ENCODE measurements around a stretch of chr12.

DNA sequence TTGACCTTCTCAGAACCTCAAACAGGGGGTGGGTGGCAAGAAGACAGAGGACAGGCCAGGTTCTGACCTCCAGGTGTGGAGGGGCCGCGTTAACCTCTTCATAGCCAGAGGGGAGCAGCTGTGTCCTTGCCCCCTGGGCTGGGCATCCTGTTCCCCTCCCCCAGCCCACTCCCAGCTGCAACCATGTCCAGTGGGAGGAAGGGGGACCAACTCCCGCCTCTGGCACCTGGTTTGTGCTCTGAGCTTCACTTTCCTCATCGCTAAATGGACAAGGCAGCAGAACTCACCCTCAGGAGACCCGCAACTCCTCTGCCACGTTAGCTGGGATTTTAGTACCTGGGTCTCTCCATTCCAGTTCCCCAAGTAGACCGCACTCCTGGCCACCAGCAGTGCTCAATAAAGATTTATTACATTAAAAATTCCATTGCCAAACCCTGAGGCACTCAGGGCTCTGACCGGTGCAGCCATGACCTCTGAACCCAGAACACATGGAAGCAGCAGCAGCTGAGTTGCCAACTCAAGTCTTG, 8.6 kb downstream of the CFAP73 start:
- PRO-cap, 3 experiments = no peak in any of the 3 experiments
- RAMPAGE, long total RNA = no peak

DNA sequence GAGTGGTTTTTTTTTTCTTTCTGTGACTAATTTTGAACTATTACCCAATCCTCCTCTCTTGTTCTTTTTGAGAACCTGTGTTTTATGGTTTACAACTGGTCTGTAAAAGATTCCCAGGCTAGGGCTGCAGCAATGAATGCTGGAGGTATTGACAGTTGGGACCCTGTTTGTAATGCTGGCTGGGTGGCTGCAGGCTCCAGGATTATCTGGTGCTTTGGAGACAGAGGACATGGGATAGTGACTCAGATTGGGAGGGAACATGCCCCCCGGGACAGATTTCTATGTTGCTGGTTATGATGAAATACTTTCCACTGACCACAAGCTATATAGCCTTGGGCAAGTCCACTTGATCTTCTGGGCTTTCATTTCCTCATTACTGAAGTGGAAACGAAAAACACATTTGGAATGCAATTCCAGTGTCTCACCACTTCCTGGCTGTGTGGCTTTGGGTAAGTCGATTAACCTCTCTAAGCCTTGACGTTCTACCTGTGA, 6.0 kb downstream of the IQCD start:
- PRO-cap, 3 experiments = no peak in any of the 3 experiments
- RAMPAGE, long total RNA = no peak

DNA sequence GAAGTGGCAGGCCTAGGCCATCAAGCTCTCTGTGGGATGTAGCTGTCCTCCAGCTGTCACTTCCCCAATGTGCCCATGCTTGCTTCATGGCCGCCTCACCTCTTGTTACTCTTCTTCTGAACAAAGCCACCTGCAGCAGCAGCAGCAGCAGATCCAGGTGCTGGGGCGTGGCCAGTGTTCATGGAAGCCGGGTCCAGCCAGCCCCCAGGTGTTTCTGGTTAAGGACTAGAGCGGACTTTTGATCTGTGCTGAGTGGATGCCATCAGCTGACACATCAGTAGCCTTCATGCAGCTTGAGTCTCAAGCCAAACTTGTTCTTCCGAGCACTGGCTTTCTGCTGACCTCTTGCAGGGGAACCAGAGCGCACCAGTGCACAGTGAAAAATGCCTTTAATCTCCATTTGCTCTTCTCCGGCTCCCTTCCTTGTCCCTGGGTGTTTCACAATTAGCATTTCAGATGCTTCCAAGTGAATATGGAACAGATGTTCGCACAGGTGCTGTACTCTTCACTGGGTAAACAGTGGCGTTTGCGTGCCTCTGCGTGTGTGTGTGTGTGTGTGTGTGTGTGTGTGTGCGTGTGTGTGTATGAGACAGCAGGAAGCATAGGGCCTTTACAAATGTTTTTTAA, 20.1 kb downstream of the TPCN1 start:
- PRO-cap, 3 experiments = no peak in any of the 3 experiments
- RAMPAGE, long total RNA = no peak

GRCh38 chr12:113288167-113289050, 46.5 kb downstream of the SLC8B1 start:
- PRO-cap, 3 experiments = no peak in any of the 3 experiments
- RAMPAGE, long total RNA = no peak

DNA sequence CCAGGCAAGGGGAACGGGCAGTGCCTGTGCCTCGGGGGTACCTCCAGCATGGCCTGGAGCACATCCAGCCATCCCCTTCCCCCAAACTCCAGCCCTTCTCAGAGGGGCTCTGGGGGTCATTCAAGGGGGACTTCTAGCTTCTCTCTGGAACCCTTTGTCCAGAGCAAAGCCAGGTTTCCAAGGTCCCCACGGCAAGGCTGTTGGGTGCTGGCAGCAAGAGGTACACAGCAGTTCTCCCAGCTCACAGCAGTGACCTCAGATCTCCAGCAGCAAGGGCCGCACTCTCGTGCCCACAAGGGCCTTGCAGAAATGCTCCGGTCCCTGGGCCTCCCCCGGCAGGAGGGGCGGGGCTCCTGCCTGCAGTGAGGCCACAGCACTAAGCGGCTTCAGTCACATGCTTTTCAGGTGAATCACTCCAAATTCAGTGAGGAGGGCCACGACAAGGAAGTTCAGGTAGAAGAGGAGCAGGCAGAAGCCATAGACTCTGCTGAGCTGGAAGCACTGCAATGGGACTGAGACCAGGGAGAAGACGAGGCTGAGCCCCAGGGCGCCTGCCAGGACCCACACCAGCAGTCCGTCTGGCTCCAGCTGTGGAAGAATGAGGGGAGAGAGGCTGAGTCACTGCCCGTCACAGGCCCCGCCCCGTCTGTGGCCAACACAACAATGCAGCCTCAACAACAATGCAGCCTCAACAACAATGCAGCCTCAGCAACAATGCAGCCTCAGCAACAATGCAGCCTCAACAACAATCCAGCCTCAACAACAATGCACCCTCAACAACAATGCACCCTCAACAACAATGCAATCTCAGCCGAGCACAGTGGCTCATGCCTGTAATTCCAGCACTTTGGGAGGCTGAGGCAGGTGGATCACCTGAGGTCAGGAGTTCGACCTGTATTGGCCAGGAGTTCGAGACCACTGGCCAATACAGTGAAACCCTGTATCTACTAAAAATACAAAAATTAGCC, 35.2 kb downstream of the SLC8B1 start:
- PRO-cap, 3 experiments = no peak in any of the 3 experiments
- RAMPAGE, long total RNA = no peak

DNA sequence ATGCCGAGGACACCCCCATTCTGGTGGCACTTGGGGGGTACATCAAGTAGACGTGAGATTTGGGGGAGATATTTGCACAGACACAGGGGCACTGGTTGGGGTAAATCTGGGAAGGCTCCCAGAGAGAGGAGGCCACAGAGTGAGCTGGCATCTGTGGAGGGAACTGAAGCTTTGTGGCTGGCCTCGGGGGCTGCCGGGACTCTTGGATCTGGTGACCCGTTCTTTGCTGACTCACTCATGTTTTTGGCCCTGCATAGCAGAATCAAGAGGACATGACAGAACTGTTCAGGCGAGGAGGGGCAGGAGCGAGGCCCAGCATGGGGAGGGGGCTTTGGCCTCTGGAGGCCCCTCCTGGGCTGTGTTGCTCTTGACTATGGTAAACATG, 1.7 kb downstream of the PLBD2 start:
- PRO-cap, 3 experiments = no peak in any of the 3 experiments
- RAMPAGE, long total RNA = no peak

- PRO-cap, 3 experiments = no peak in any of the 3 experiments
- RAMPAGE, long total RNA = no peak
Measured at GRCh38 chr12:113390682-113391293, 12.9 kb downstream of the SDS start.

DNA sequence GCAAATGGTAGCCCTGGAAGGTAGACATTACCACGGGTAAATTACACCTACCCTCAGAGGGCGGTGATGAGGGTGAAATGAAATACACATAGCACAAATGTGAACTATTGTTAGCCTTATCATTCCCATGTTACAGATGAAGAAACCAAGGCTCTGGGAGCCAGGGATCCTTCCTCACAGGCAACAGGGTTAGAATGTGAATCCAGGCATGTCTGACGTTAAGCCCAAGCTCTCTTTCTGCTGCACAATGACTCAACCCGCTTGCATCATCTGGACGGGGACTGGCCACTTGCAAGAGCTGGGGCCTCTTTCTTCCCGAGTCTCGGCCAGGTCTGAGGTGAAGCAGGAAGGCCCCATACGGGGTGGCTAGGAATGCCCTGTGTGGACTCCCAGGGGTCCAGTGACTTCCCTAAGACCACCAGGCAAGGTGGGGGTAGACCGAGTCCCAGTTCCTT, 105.2 kb downstream of the RBM19 start:
- PRO-cap, 3 experiments = no peak in any of the 3 experiments
- RAMPAGE, long total RNA = no peak

DNA sequence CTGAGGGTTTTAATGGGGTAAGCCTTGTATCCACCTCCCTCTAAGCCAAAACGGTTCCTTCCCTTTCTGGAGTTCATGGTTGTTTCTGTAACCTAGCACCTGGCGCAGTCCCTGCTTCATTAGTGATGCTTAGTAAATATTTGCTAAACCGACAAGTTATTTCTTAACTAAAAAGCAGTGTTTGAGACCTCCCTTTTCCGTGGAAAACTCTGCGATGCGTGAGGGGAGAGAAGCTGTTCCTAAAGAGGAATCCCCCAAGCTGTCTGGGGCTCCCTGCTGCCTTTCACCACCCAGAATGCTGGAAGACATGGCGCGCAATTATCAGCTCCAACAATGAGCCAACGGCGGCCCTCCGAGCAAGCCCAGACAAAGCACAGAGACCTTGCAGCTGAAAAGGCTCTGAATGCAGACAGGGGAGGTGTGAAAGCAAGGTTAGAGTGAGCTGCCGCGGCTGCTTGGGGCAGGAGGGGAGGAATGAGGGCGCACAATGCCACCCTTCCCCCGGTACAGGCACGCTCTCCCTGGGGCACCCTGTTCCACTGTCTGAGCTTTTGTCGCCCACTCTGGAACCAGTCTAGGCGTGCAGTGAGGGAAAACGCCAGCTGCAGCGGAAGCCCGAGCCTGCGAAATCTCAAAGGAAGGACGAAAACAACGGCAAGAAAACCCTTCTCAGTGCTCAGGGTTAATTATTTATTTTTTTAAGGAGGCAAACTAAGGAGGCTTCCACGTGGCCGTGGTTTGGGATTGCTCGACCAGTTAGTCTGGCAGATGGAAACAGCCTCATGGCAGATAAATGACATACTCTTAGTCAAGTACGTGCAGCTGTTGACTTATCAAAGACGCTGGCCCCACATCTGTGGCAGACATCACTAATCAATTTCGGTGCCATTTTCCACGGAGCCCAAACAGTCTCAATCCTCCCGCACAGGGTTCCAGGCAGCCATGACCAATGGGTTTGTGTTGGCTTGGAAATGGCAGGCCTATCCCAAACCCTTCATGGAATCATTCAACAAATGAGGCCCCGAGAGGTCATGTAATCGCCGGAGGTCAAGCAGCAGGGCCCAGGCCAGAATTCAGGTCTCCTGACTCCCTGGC, 66.3 kb downstream of the RBM19 start:
- PRO-cap, 3 experiments = no peak in any of the 3 experiments
- RAMPAGE, long total RNA = no peak

- PRO-cap, 3 experiments = no peak in any of the 3 experiments
- RAMPAGE, long total RNA = no peak
Measured at GRCh38 chr12:113932644-113933586, 33.2 kb downstream of the RBM19 start.

DNA sequence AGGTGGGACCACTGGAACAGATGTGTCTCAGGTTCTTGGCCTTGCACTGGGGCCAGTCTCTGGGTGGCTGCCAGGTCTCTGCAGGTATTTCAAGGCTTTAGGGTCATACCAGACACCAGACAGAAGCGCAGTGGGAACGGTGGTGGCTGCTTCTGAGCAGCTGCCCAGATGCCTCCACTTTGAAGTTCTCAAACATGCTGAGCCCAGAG, 75.0 kb upstream of the RBM19 start:
- PRO-cap, 3 experiments = no peak in any of the 3 experiments
- RAMPAGE, long total RNA = no peak

GRCh38 chr12:114655773-114656610, 28.0 kb downstream of the TBX3 start:
- PRO-cap, 3 experiments = no peak in any of the 3 experiments
- RAMPAGE, long total RNA = no peak

DNA sequence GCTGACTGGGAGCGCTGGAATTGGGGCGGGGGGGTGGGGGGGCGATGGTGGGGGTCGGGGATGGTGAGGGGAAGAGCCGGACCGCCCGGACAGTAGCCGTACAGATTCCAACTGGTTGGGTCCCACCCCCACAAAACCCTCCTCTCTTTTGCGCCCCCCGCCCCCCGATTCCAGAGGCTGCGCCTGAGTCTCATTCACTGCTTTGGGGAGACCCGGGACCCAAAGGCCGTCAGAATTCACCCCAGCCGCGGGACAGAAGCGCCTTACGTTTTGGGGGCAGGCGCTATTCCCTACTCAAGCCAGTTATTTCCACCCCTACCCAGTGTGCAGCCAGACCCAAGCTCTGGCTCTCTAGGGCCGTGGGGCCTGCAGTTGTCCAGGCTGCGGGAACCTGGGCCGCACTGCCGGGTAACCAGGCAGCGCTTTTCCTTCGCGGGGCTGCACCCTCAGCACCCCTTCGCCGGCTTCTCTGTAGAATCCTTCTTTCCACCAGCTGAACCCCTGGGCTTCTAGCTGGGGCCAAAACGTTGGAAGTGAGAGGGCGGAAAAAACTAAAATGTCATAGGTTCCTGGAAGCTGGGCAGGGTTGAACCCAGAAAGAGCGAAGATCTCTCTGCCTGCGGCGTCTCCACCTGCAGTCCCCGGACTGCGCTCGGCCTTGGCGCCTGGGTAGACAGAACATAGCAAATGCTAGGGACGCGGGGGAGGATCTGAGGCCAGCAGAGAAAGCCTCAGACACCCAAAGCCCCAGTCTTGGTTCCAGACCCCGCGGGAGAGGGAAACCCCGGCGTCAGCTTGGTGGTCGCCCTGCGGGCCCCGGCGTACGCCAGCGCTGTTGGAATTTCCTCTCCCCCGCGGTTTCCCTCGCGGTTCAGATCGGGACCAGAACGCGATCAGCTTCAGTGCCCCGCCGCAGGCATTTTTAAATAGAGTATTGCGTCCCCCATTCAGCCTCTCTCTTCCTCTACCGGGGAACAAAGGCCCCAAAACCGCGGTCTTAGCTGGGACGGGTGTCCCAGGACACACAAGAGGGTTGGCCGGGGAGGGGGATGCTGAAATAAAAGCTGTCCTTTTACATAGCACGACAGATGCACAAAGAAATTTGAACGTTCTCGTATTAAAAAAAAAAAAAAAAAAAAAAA, 18.3 kb downstream of the TBX3 start:
- PRO-cap, 3 experiments = no peak in any of the 3 experiments
- RAMPAGE, long total RNA = no peak

DNA sequence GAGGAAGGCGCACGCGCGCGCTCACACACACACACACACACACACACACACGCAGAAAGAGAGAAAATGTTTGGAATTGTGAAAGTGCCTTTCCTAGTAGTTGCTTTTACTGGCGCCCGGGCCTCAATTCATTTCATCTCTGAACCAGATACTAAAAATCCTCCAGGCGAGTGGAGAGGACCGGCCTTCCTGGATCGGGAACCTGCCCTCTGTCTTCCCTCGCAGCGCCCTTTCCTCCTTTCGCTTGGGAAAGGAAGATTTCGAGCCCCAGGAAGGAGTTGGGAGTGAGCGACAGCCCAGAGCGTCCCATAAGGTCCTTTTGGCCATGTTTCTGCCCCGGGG, 7.8 kb upstream of the TBX3 start:
- PRO-cap, 3 experiments = no peak in any of the 3 experiments
- RAMPAGE, long total RNA = no peak

- PRO-cap, 3 experiments = no peak in any of the 3 experiments
- RAMPAGE, long total RNA = no peak
Measured at GRCh38 chr12:114826297-114826731, 142.3 kb upstream of the TBX3 start.

- PRO-cap, 3 experiments = no peak in any of the 3 experiments
- RAMPAGE, long total RNA = no peak
Measured at GRCh38 chr12:115213263-115213924, 529.4 kb upstream of the TBX3 start.

- PRO-cap, 3 experiments = no peak in any of the 3 experiments
- RAMPAGE, long total RNA = no peak
Measured at GRCh38 chr12:115504271-115505114, 773.0 kb downstream of the MED13L start.

GRCh38 chr12:115959597-115960527, 317.6 kb downstream of the MED13L start:
- PRO-cap, 3 experiments = no peak in any of the 3 experiments
- RAMPAGE, long total RNA = no peak

- PRO-cap, 3 experiments = no peak in any of the 3 experiments
- RAMPAGE, long total RNA = no peak
Measured at GRCh38 chr12:115960528-115961194, 316.8 kb downstream of the MED13L start.

- PRO-cap, 3 experiments = no peak in any of the 3 experiments
- RAMPAGE, long total RNA = no peak
Measured at GRCh38 chr12:116002657-116003344, 274.7 kb downstream of the MED13L start.

Measured in cerebellum (tissue), 5 donors.